SK-MEL-5 (cell line): ENCODE data around the gene PEDS1.

GRCh38 chr20:49217086-49217463 is 2.1 kb upstream of the DDX27 start:
RAMPAGE:
- cytosol, long total RNA = no peak
- long total RNA = no peak
- nucleus, long total RNA = no peak

RAMPAGE:
- cytosol, long total RNA = no peak
- long total RNA = no peak
- nucleus, long total RNA = no peak
Measured at GRCh38 chr20:49297877-49298241, 20.0 kb upstream of the ZNFX1 start.

GRCh38 chr20:49356494-49357084 is 78.7 kb upstream of the ZNFX1 start:
RAMPAGE:
- cytosol, long total RNA = no peak
- long total RNA = no peak
- nucleus, long total RNA = no peak

DNA sequence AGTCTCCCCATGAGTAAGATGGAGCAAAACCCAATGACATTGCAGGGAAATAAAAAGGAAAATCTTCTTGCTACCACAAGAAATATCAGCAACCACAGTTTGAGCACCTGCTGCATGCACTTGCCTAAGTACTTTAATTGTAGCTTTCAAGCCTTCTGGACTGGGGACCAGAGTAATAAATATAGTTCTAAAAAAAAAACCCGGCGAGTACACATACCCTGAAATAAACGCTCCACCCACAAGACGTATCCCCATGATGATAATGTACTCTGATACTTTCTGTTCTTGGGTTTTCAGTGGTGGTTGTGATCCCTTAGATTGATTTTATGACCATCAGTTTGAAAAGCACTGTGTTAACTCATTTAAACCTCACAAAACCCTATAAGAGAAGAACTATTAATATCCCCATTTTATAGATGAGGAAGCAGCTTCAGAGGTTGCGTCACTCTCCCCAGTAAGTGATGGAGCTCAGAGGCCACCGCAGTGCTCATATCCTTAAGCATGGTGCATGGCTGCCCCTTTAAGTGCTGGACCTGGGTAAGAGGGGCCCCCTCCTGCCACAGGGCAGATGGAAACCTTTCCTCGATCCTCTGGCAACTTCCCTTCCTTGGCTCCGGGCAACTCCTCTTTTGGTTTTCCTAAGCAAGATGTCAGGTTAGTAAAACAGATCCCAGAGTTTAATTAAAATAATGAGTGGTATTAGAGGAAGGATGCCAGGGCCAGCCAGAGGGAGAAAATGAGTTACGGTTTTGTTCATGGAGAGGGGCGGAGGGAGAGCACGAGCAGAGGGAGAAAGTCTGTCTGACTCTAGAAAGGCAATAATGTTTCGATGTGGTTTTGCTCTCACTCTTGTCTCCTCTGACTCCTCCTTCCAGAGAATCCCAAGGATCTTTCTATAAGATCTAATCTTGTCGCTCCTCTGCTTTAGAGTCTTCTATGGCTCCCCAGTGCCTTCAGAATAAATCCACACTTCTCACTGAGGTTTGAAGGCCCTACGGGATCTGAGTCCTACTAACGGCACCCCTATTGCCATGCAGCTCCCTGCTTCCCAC is 67.2 kb downstream of the KCNB1 start:
RAMPAGE:
- cytosol, long total RNA = no peak
- long total RNA = no peak
- nucleus, long total RNA = no peak

DNA sequence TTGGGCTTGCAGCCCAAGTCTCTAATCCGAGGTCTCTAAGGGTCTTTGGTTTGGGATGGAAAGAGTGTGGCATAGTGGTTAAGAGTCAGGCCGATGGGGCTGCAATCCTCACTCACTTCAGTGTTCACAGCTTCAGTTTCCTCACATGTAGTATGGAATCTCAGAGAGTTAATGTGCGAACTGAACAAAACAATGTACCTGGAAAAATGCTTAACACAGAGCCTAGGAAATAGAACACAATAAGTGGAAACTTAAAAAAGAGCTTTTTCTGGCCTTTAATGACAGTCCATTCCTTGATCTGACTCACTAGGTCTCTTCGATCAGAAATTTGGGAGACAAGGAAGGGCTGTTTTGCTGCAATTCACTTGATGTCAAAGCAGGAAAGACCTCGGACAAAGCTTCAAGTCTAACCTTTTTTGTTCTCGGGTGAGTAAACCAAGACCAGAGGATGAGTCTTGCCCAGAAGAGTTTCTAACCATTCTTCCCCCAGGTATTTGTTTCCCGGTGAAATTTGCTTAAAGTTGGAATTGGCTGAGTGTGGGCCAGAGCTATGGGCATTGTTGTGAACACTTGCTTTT is 56.0 kb downstream of the KCNB1 start:
RAMPAGE:
- cytosol, long total RNA = no peak
- long total RNA = no peak
- nucleus, long total RNA = no peak

GRCh38 chr20:49584015-49584557 is 16.1 kb upstream of the PTGIS start:
RAMPAGE:
- cytosol, long total RNA = no peak
- long total RNA = no peak
- nucleus, long total RNA = no peak

DNA sequence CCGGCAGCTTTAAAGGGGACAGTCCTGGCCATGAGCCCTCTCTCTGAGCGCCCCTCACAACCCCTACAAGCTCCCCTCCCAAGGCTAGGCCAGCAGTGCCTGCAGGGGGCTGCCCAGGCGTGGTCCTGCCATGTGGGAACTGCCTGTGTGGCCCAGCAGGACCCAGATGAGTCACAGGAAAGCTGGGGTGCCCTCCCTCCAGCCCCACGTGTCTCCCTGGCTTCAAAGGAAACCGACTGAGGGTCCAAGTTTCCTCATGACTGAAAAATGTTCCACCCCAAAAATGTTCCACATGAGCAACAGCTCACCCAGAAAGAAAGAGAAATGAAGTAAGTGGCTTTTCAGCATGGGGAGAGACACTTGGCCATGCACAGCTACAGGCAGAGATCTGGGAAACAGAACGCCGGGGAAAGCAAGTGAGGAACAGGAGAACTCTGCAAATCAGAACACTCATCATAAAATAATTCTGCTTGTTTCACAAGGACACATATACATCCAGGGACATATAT is 28.3 kb upstream of the PTGIS start:
RAMPAGE:
- cytosol, long total RNA = no peak
- long total RNA = no peak
- nucleus, long total RNA = no peak

GRCh38 chr20:49611069-49611463 is 43.1 kb upstream of the PTGIS start:
RAMPAGE:
- cytosol, long total RNA = no peak
- long total RNA = no peak
- nucleus, long total RNA = no peak

RAMPAGE:
- cytosol, long total RNA = no peak
- long total RNA = no peak
- nucleus, long total RNA = no peak
Measured at GRCh38 chr20:49641887-49642878, 71.5 kb downstream of the B4GALT5 start.

DNA sequence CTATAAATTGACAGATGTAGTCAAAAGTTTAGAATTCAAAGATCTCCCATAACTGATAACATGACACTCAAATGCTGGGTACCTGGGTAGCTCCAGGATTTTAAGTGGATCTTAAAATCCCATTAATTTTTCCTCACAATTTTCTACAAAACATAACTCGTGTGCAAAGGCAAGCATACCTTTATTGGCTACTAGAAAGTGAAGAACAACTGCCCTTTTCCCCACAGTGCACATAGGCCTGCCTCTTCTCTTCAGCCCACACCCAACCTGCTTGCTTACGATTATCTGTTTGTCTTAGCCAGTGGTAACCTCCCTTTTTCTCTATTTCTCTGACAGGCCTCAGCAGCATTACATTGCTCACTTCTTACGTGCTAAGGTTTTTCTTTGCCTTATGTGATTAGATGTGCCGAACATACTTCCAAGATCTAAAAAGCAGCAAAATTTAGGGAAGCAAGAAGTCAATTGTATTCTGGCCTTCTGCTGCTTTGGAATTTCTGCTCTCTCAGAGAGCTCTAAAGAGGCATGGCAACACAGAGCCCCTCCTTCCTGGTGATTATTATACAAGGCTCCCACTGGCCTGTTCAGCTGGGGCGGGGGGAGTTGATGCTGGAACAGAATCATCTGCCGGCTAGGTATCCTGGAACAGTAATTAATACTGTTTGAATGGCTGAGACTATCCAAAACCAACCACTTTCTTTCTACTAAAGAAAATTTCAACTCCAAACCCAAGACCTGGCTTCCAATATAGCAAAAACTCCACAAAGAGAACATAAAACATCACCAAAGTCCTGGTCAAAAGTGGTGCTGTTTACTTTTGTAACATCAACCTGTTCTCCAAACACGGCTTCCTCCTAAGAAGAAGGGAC is 7.0 kb downstream of the B4GALT5 start:
RAMPAGE:
- cytosol, long total RNA = no peak
- long total RNA = no peak
- nucleus, long total RNA = no peak

DNA sequence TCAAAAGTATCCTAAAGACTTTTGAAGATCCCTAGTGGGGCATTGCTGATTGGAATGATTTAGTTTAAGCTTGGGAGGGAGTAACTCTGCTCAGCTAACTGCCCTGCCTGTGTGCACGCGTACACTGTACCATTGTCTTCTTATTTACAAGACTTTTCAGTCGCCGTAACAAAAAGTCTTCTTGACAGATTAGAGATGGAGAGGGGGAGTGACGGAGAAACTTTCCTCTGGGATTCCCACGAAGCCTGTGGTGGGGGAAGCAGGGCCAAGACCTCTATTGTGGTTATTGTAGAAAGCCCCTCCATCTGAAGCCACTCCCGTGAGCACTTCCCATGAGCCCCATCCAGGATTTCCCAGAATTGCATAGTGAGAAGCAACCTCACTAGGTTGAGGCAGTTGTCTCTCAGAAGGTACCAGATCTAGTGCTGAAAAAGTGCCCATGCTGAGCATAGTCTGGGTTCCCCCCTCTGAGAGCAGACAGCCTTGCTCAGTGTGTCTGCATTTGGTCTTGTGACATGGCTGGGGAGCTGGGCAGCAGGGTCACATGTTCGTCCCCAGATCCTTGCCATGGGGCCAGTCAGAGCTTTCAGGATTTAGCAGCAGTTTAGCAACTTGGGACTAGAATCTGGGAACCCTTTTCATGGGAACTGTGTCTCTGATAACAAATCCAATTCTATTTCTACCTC is 38.5 kb downstream of the SLC9A8 start:
RAMPAGE:
- cytosol, long total RNA = no peak
- long total RNA = no peak
- nucleus, long total RNA = no peak

DNA sequence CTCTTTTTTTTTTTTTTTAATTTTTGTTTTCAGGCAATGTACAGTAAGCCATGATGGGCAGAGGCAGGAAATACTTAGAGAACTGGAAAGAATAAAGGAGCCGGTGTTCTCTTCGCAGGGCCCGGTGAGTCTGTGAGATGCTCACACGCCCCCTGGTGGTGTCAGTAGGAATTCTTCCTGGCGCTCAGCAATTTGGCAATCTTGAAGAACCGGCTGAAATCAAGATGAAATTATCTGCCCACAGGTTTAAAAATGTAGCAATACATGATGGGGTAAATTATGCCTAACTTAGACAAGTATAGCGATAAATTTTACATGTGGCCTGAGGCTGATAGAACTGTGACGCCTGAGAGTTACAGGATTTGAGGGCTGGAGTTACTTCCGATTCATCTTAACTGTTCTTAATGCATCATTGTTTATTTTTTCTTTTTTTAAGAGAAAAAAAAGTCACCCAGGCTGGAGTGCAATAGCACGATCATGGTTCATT is 7.5 kb upstream of the RNF114 start:
RAMPAGE:
- cytosol, long total RNA = no peak
- long total RNA = no peak
- nucleus, long total RNA = no peak

GRCh38 chr20:49936621-49937389 is 608 bp downstream of the RNF114 start:
RAMPAGE:
- cytosol, long total RNA = no peak
- long total RNA = no peak
- nucleus, long total RNA = no peak

GRCh38 chr20:49964865-49965335 is 17.9 kb upstream of the SNAI1 start:
RAMPAGE:
- cytosol, long total RNA = no peak
- long total RNA = no peak
- nucleus, long total RNA = no peak

GRCh38 chr20:49987660-49988451 is 5.1 kb downstream of the SNAI1 start:
RAMPAGE:
- cytosol, long total RNA = no peak
- long total RNA = no peak
- nucleus, long total RNA = no peak

DNA sequence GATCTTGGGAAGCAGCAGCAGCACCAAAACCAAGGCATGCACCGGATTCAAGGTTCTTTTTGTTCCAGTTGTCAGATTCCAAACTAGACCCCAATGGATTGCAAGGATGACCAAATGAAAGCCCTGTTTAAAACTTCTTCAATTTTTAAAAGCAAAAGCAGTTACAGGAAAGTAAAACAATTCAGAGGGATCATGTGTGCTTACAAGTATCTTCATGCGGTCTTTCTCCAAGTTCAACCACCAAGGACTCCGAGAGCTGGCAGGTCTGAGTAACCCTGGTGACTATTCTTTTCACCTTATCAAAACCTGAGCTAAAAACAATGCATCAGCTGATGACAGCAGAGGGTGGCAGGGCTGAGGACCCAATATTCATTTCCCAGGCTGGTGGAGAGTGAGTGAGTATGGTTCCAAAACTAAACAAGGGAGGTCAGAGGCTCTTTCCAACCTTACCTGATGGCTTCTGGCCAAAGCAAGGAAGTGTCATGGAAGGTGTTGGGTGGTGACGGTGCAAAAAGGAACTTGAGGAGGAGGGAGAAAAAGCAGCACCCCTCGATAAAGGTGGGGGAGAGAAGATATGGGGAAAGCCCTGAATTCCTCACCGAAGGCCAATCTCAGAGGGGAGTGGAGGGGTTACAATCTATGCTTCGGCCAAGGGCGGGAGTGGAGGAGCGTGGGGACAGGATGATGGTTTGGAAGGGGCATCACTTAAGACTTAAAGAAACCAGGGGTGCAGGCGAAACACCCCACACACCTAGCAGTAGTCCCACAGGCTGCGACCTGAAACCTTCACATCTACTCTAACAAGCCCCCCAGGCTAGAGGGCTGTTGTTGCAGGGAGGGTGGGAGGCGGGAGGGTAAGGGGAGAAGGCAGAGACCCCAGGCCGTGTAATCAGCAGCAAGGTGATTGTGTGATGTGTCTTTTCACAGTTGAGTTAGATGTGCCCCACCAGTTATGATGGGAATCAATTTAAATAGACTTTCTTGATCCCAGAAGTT is 31.1 kb downstream of the UBE2V1 start:
RAMPAGE:
- cytosol, long total RNA = no peak
- long total RNA = no peak
- nucleus, long total RNA = no peak

RAMPAGE:
- cytosol, long total RNA = no peak
- long total RNA = no peak
- nucleus, long total RNA = no peak
Measured at GRCh38 chr20:50109990-50110946, 2.7 kb downstream of the UBE2V1 start.

GRCh38 chr20:50126501-50127549 is 13.9 kb upstream of the UBE2V1 start:
RAMPAGE:
- cytosol, long total RNA = no peak
- long total RNA = no peak
- nucleus, long total RNA = no peak

RAMPAGE:
- cytosol, long total RNA = no peak
- long total RNA = no peak
- nucleus, long total RNA = no peak
Measured at GRCh38 chr20:50129913-50130443, 17.0 kb upstream of the UBE2V1 start.

DNA sequence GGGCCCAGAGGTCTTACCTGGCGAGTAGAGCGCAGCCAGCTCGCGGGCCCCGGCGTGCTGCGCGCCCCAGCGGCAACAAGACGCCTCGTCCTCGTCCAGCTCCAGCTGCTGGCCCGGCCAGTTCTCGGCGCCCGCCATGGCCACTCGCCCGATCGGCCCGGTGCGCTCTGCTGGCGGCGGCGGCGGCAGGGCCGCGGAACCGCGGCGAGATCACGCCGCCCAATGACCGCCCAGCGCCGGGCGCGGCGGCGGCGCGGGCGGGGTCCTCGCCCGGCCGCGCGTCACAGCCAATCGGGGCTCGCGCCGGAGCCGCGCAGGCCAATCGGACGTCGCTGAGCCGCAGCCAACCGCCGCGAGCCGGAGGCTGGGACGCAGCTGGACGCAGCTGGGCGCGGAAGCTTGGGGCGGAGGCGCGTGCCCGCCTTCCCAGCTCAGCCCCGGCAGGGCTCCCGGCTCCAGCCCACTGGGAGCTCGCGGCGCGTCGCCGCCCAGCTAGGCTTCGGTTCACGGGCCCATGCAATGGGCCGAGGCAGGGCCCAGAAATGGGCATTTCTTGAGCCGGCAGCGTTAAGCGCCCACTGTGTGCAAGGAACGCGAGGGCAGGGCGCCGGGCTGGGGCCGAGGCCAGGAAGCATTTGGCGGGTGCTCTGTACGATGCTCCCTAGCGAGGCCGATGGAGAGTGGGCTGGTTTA is at the start of gene PEDS1:
Gene PEDS1 (minus strand): TSS at position 224 of the 693 bp plus-strand sequence.
RAMPAGE:
- cytosol, long total RNA = no peak
- long total RNA = no peak
- nucleus, long total RNA = no peak